IMR-90 (cell line): ENCODE results near the gene SLC27A4.

DNA sequence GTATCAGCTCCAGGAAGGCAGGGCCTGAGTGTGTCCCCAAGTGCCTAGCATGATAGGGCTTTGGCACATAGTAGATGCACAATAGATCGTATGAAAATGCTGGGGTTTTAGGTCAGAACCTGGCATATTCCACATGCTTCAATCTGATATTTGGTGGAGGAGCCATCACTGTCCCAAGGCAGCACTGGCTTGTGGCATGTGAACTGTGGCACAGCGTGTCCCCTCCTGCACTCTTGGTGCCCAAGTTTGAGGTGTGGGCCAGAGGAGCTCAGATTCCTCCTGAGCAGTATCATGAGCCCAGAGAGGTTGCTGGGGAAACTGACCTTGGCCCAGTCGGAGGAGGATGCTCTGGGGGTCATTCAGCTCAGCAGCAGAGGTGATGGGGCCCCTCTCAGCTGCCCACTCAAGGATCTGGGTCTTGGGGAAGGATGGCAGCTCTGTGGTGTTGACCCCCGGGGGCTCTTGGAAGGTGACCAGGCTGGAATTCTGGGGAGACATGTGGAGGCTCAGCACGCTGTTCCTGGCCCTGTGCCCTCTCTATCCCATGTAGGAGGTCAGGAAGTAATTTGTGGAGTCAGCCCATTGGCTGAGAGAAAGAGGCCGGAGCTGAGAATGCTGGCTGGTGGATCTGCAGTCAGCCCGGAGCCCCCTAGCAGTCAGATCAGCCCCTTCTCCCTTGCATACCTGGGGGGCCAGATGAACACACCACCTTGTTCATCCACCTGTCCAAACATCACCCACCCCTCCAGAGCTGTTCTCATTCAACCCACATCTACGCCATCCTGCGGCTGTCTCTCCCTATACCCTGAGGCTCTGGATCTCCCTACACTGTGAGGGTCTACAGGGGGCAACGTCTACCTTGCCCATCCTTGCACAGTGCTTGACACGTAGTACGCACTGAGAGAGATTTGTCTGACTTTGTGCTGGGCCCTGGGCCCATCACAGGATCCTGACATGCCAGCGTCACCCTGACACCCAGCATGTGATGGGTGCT lies 23.8 kb downstream of the FPGS start:
- RRBS, result no CpG with 5 or more reads among the region's 13 CpGs
CAGE:
- cytosol, long polyA plus RNA, result no peak
- long polyA plus RNA, result no peak
- nucleus, long polyA plus RNA, result no peak

DNA sequence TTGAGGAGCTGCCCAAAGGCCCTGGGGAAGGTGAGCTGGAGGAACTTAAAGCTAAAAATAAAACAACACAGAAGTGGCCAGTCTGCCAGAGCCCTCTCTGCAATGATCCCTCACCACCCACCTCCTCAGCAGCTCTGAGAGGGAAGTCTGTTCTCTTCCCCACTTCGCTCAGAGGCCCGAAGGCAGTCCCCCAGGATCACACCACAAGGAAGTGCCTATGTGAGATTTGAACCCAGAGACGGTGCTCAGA lies 879 bp downstream of the ENG start:
- RRBS, result no CpG with 5 or more reads among the region's 3 CpGs
CAGE:
- cytosol, long polyA plus RNA, result no peak
- long polyA plus RNA, result no peak
- nucleus, long polyA plus RNA, result no peak

- RRBS, result 1% methylated on average over 10 of the region's 47 CpGs
CAGE:
- cytosol, long polyA plus RNA, result no peak
- long polyA plus RNA, result no peak
- nucleus, long polyA plus RNA, result no peak
Measured at GRCh38 chr9:127921388-127922148, 4.7 kb upstream of the ST6GALNAC4 start.

DNA sequence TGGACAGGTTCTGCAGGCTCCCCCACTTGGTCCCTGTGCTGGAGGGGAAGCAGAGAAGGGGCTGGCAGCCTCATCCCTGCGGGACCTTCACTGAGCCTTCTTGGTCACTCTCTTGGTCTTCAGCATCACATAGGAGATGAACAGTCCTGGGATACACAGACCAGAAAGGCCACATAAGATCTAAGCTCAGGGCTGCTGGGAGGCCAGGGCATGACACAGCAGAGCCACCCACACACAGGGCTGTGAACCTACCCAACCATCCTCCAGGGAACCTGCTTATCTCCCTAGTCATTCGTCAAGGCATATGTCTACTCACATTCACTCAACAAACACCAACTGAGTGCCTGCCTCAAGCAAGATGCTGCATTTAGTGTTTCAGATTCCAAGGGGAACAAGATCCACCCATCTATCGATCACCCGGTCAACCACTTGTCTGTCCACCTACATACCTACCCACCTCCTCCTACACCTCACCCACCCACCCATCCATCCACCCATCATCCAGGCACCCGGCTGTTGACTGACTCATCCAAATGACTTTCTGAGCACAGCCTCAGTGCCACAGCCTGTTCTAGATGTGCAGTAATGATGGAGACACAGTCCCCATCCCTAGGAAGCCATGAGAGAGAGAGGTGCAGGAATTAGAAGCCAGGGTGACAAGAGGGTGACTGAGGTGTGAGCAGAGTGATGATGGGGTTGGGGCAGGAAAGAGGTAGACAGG lies 1.9 kb downstream of the DPM2 start:
- RRBS, result 26% methylated on average over 1 of the region's 5 CpGs
CAGE:
- cytosol, long polyA plus RNA, result no peak
- long polyA plus RNA, result no peak
- nucleus, long polyA plus RNA, result no peak

DNA sequence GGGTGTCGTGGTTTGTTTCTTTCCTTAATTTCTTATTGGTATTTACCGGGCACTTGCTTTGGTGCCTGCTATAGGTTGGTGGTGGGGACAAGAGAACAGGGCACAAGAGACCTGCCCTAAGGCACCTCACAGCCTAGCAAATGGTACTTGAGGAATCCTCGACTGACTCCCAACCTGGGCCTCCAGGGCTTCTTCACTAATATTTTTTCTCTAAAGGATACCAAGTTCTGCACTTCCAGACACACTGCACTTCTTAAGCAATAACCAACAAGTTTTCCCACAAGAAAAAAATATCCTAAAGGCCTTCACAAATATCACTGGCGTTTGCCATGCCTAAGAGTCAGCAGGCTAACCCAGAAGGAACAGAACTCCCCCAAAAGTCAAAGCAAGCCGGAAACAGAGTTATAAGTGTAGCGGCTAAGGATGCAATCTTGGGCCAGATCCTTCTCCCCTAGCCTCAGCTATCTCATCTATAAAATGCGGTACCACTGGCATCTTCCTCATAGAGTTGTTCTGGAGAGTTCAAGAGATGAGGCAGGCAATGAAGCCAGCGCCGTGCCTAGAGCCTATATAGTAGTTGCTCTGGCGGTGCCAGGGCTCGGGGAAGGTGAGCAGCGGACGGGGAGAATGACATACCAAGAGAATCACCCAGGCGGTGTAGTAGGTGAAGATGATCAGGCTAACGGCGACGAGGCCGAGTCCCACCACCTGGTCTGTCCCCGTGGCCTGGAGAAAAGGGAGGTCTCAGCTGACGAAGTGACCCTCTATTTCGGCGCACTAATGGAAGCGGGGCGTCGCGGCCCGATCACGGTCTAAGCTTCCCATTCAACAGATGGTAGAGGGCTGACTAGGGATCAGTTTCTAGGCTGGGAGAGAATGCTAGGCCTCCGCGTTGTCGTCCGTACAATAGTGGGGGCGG lies 597 bp downstream of the DPM2 start:
- RRBS, result no CpG with 5 or more reads among the region's 33 CpGs
CAGE:
- cytosol, long polyA plus RNA, result no peak
- long polyA plus RNA, result no peak
- nucleus, long polyA plus RNA, result no peak

GRCh38 chr9:127940968-127941907 lies 3.6 kb upstream of the DPM2 start:
- RRBS, result 14% methylated on average over 3 of the region's 18 CpGs
CAGE:
- cytosol, long polyA plus RNA, result no peak
- long polyA plus RNA, result no peak
- nucleus, long polyA plus RNA, result no peak

GRCh38 chr9:127950298-127951487 lies 13.0 kb upstream of the DPM2 start:
- RRBS, result 79% methylated on average over 9 of the region's 33 CpGs
CAGE:
- cytosol, long polyA plus RNA, result no peak
- long polyA plus RNA, result no peak
- nucleus, long polyA plus RNA, result no peak

DNA sequence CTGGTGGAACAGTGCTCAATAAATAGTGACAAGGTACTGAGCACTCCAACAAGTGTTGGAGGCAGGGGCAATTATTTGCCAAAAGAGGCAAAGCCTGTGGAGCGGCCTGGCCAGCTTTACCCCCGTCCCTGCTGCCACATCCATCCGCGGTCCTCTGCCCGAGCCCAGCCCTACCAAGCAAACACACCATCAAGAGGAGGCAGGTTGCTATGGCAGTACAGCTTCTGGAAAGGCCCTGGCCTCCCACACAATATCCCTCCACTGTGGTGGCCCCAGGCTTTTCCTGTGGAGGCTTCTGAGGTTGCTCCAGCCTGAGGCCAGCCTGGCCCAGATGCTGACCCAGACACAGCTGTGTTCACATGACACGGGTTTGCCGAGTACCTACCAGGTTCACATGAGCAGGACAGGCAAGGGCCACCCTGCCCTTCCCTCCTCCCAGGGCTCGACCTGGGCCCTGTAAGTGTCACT lies 40.4 kb downstream of the NAIF1 start:
- RRBS, result no CpG with 5 or more reads among the region's 8 CpGs
CAGE:
- cytosol, long polyA plus RNA, result no peak
- long polyA plus RNA, result no peak
- nucleus, long polyA plus RNA, result no peak

DNA sequence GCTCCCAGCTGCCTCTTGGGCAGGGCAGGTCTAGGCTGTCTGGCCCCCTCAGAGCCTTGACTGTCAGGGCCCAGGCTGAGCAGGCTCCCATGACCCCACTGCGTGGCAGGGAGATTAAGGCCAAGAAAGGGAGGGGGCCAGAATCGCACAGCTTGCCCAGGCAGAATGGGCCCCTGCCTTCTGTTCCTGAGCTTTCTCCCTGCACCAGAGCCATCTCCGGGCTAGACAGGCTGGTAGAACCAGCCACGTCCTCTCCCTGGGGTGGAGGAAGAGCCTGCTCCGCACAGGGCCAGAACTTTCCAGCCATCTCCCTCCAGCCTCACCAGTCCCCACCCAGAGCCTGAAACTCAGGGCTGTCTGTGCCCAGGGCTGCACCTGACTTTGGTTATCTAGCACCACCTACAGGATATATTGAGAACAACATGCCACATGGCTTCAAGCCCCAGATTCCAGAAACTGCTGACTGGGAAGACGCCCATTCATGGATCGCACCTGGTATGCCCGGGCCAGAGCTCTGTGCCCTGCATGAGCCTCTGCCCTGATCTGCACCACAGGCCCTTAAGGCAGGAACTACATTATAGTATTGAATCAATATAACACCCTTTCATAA lies 32.0 kb downstream of the NAIF1 start:
- RRBS, result no CpG with 5 or more reads among the region's 8 CpGs
CAGE:
- cytosol, long polyA plus RNA, result no peak
- long polyA plus RNA, result no peak
- nucleus, long polyA plus RNA, result no peak

DNA sequence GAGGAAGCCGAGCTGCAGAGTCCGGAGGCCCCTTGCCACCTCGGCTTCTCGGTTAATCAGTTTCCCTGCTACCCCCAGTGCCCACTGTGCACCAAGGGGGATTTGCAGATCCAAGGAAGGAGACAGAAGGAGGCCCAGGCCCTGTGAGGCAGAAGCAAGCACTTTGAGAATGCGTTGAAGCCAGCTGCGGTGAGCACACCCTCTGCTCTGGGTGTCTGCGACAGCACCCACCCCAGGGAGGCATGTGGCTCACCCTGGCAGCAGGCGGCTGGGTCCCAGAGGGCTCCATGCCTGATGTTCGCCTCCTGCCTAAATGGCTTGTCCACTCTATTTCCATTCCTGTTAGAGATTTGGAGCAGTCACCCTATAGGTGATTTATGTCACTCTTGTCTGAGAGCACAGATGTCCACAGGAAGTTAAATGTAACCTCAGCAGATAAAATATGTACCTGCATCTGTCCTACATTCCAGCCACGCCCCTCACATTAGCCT lies 28.3 kb downstream of the PTGES2 start:
- RRBS, result no CpG with 5 or more reads among the region's 10 CpGs
CAGE:
- cytosol, long polyA plus RNA, result no peak
- long polyA plus RNA, result no peak
- nucleus, long polyA plus RNA, result no peak

GRCh38 chr9:128106534-128107110 lies 20.9 kb downstream of the PTGES2 start:
- RRBS, result 98% methylated on average over 2 of the region's 14 CpGs
CAGE:
- cytosol, long polyA plus RNA, result no peak
- long polyA plus RNA, result no peak
- nucleus, long polyA plus RNA, result no peak

DNA sequence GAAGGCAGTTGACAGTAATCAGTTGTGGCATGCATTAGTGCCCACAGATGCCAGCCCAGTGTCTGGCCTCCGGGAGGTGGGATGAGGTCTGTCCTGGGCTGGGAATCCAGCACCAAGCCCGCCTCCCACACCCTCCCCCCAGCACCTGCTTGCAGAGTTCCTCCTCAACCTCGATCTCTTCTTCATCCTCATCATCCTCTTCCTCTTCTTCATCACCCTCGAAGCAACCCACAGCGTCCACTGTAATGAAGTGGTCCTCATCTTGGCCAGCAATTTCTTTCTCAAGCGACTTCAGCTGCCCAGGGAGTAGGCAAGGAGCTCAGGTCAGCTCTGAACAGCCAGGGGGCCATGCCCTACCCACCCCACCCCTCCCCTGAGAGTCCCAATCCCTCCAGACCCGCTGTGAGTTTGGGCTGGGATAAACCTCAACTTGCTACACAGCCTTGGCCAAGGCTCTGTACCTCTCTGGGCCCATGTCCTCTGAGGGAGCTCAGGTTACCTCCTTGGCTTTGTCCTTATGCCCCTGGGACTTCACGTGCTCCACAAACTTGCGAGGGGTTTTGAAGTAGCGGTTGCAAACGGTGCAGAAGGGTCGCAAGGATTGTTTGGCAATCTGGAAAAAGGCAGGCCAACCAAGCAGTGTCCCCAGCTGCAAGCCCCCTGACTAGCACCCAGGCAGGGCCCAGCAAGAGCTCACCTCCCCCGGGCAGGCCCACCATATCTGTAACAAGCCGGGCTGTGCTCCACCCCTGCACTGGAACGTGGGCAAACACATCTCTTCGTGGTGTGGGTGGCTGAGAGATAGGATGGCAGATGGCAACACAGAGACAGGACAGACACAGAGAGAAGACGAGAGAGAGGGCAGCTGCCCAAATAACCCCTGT lies 9.1 kb downstream of the BBLN start:
- RRBS, result no CpG with 5 or more reads among the region's 17 CpGs
CAGE:
- cytosol, long polyA plus RNA, result no peak
- long polyA plus RNA, result no peak
- nucleus, long polyA plus RNA, result no peak

GRCh38 chr9:128180641-128181081 lies 10.7 kb downstream of the CIZ1 start:
- RRBS, result no CpG with 5 or more reads among the region's 4 CpGs
CAGE:
- cytosol, long polyA plus RNA, result no peak
- long polyA plus RNA, result no peak
- nucleus, long polyA plus RNA, result no peak

GRCh38 chr9:128245488-128246258 lies 30.1 kb downstream of the GOLGA2 start:
- RRBS, result 9% methylated on average over 3 of the region's 19 CpGs
CAGE:
- cytosol, long polyA plus RNA, result no peak
- long polyA plus RNA, result no peak
- nucleus, long polyA plus RNA, result no peak

GRCh38 chr9:128259888-128260712 lies 15.7 kb downstream of the GOLGA2 start:
- RRBS, result no CpG with 5 or more reads among the region's 27 CpGs
CAGE:
- cytosol, long polyA plus RNA, result no peak
- long polyA plus RNA, result no peak
- nucleus, long polyA plus RNA, result no peak

DNA sequence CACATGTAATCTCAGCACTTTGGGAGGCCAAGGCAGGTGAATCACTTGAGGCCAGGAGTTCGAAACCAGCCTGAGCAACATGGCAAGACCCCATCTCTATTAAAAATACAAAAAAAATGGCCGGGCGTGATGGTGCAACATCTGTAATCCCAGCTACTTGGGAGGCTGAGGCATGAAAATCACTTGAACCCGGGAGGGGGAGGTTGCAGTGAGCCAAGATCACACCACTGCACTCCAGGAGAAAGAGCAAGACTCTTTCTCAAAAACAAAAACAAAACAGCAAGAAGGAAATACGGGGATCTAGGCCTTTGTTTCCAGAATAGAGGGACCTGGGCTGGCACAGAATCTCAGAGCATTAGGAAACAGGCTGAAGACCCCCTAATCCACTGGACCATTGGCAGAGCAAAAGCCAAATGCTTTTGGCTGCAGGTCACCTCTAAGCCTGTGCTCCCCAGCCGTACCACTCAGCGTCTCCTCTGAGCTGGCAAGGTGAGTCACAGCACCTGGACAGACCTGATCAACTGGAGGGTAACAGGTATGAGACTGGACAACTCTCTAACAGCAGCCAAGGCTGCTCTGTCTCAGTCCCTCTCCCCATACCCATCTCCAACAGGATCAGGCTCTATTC lies 4.9 kb downstream of the GOLGA2 start:
- RRBS, result no CpG with 5 or more reads among the region's 7 CpGs
CAGE:
- cytosol, long polyA plus RNA, result no peak
- long polyA plus RNA, result no peak
- nucleus, long polyA plus RNA, result no peak

DNA sequence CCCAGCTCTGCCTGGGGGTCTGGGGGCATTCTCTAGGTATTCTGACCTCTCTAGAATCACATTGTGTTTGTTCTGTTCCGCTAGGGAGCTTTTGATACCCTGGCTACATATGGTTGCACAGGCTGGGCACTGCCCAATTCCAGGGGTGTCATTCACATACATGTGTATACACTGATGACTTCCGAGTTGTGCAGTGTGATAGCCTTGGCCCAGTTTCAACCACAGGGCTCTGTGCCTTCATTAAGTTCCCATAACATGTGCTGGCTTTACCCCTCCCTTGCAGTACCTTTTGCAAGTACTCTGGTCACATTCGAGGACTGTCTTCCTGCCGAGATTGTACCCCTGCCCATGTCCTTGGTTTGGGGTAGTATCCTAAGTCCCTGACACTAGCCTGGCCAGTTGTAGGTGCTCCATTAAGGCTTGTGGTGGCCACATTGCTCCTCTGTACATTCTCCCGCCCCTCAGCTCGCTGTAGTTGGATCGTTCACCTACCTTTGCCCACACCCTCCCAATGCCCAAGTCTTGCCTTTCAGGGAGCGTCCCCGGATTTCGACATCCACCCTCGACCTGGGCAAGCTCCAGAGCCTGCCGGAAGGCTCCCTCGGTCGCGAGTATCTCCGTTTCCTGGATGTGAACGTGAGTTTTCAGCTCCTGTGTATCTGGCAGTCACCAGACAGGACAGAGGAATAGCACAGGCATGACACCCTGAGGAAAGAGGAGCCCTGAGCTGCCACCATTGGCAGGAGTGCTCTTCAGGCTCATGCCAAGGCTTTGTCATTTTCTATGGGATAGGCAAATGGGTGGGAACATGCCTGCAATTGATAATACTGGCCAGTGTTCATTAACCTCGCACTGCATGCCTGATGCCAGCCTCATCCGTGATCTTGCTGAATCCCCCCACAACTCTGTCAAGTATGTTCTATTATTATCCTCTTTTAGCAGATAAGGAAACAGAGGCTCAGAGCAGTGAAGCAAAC lies 2.9 kb downstream of the COQ4 start:
- RRBS, result 96% methylated on average over 4 of the region's 19 CpGs
CAGE:
- cytosol, long polyA plus RNA, result no peak
- long polyA plus RNA, result no peak
- nucleus, long polyA plus RNA, result no peak

DNA sequence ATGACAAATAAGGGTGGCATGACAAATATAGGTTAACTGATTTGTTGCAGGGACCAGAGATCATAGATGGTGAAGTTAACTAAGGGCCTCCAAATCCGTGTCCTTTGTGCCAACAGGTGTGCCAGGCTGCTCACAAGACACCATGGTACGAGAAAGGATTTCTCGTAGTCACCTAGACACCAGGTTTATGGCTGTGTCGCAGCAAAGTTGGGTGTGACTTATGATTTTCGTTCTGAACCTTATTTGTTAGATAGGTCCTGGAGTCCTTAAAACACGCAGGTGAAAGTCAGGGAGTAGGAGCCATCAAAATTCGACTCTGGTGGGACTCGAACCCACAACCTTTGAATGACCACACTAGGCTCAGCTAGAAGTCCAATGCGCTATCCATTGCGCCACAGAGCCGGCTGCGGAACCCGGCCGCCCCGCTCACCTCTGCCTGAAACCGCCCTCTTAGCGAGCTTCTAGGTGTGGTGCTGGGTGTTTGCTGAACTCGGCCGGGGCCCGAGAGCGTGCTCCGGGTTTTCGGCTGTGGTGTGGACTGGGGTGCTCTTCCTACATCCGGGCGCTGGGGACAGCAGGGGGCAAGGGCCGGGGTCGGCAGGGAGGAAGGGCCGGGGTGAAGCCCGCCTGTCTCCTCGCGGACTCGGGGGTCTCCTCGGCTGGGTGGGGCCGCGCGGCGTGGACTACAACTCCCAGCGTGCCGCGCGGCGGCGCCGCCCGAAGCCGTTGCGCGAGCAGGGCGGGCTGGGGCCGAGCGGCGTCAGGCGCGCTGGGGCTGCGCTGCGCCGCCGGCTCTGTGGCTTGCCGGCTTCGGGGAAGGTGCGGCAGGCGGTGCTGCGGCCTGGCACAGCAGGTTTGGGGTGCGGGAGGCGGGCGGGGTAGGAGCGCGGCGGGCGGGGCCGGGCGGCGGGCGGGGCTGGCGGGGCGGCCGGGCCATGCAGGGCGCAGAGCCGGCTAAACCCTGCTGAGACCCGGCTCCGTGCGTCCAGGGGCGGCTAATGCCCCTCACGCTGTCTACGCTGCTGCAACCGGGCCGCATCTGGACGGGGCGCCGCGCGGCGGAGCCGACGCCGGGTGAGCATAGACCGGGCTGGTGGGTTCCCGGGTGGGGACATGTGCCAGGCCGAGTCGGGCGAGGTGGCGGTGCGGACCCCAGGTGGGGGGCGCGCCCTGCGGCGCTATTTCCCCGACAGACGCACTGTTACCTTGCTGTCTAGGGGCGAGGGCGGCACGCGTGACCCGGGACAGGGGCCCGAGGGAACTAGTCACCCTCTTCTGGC lies at the start of gene SLC27A4:
Gene SLC27A4, plus strand, starts transcription at position 763 of the 1,280 bp plus-strand sequence.
- RRBS, result 3% methylated on average over 35 of the region's 115 CpGs
CAGE:
- cytosol, long polyA plus RNA, result start-site peak on the plus strand centred at position 747 of the sequence, 36 bp wide, 101 and 62 reads in 2 replicates
- long polyA plus RNA, result no peak
- nucleus, long polyA plus RNA, result no peak

DNA sequence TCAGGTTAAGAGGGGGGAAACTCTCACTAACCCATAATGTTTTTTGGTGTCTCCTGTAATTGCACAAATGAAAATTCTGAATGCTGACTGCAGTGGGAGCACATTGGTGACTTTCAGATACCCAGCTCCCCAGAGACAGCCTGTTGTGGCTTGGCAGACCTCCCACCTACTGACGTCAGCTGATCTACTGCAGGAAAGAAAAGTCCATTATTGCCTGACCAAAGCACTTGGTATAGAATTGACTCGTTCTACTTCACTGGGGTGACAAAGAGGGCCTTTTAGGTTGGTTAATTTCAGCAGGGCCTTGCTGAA lies 6.5 kb downstream of the SPTAN1 start:
- RRBS, result no CpG with 5 or more reads among the region's 2 CpGs
CAGE:
- cytosol, long polyA plus RNA, result no peak
- long polyA plus RNA, result no peak
- nucleus, long polyA plus RNA, result no peak

GRCh38 chr9:128629199-128629864 lies 27.3 kb downstream of the DYNC2I2 start:
- RRBS, result 86% methylated on average over 3 of the region's 16 CpGs
CAGE:
- cytosol, long polyA plus RNA, result no peak
- long polyA plus RNA, result no peak
- nucleus, long polyA plus RNA, result no peak